Placental pericyte (primary cell): ENCODE results near the genes INAFM1 and SELENOW.

- CAGE, long polyA plus RNA, result no peak
Observed at GRCh38 chr19:47274795-47275115, at the start of gene INAFM1. TSS of gene INAFM1 (plus strand) at chr19:47274885.

DNA sequence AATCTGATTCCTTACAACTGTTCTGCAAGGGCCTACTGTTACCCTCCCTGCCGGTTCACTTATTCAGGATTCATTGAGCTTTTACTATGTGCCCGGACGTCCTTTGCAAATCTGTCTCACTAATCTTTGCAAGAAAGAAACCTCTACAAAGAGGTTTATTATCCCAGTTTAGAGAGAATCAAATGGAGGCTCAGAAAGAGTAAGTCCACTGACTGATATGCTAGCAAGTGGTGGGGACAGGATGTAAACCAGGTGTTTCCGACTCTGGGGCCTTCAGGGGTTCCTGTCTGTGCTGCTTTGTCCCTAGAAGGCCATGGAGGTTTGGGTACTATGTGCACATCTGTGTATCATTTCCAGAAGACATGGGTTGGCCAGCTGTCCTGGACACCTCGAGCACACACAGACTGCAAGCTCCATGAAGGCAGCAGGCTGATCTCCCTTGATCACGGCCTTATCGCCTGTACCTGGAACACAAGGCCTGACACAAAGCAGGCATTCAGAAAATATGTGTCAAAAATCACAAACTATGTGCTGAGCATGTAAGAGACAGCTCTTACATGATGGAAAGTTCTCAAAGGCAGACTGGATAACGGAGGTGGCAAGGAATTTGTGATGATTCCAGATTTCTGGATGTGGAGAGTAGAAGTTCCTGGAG is 1.2 kb upstream of the KPTN start:
- CAGE, long polyA plus RNA, result no peak

- CAGE, long polyA plus RNA, result no peak
Observed at GRCh38 chr19:47511581-47512126, 3.2 kb downstream of the NAPA start.

DNA sequence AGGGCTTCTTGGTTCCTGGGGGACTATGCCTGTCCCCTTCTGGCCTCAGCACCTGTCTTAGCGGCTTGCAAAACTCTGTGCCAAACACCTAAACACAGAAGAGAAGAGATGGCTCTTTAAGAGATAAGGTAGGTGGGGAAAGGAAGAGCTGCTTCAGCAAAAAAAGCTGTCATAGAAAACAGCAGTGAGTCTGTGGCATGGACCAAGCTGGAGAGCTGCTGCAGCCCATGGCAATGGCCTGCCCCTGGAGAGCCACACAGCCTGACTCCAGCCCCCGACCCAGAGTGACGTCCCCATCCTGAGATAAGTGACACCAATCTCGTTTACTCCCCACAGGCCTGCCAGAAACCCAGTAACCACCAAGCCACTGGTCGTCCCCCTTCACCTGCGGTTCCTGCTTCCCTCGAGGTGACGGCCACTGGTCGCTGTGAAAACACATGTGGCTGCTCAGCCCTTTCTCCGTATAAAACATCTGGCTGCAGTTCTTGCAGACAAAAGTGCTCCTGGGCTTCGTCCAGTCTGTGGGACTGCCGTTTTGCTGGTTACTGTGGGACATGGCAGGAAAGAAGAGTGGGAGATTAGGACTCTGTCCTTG is 25.0 kb upstream of the NAPA start:
- CAGE, long polyA plus RNA, result no peak

DNA sequence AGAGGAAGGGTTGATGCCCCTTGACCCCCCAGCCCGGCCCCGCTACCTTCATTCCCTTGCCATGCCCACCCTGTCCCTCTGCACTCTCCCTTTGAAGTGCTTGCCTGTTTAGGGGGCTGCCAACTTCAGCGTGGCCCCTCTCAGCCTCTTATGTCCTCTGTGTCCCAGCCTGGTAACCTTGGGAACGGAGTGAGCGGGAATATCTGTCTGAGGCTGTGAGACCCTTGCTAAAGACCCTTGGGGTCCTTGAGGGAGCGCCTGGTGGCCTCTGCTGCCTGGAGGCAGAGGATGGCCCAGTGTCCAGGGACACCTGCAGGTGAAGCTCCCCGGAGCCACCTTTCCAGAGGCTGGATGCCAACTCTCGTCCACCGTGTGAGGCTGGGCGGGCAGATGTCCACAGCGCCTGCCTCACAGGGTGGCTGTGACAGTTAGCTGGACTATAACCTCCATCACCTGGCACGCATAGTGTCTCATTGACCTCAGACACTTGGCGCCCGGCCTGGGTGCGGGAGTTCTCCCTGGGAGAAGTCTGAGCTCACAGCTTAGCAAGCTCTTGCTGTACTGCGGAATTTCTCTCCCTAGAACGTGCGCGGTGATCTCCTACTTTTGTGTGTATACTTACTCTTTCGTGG is 9.7 kb downstream of the BICRA start:
- CAGE, long polyA plus RNA, result no peak

DNA sequence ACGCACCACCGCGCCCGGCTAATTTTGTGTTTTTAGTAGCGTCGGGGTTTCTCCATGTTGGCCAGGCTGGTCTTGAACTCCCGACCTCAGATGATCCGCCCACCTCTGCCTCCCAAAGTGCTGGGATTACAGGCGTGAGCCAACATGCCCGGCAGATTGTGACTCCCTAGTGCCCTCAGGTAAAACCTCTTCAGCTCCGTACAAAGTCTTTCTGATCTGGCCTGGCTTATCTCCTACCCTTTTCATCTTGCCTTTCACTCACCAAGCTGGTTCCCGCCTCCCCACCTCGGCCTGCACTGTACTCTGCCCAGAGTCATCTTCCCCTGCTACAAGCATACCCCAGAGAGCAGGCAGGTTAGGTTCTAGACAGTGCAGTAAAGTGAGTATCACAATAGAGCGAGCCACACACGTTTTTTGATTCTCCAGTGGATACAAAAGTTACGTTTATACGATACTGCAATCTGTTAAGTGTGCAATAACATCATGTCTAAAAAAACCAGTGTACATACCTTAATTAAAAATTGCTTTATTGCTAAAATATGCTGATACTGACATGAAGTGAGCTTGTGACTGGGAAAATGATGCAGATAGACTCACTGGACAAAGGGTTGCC is 15.2 kb downstream of the BICRA start:
- CAGE, long polyA plus RNA, result no peak

DNA sequence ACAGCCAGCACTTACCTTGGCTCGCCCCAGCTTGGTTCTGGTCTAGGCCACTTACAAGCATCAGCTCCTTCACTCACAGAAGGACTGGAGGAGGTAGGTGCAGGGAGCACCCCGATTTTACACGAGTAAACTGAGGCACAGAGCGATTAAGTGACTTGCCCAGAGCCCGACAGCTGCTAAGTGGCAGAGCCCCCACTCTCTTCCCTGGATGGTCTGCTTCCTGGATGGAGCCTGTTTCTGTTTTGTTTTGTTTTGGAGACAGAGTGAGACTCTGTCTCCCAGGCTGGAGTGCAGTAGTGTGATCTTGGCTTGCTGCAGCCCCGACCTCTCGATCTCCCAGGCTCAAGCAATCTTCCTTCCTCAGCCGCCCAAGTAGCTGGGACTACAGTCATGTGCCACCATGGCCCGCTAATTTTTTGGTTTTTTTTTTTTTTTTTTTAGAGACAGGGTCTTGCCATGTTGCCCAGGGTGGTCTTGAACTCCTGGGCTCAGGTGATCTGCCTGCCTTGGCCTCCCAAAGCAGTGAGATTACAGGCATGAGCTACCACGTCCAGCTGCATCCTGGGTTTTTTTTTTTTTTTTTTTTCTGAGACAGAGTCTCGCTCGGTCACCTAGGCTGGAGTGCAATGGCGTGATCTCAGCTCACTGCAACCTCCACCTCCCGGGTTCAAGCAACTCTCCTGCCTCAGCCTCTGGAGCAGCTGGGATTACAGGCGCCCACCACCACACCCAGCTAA is 17.4 kb downstream of the BICRA start:
- CAGE, long polyA plus RNA, result no peak

DNA sequence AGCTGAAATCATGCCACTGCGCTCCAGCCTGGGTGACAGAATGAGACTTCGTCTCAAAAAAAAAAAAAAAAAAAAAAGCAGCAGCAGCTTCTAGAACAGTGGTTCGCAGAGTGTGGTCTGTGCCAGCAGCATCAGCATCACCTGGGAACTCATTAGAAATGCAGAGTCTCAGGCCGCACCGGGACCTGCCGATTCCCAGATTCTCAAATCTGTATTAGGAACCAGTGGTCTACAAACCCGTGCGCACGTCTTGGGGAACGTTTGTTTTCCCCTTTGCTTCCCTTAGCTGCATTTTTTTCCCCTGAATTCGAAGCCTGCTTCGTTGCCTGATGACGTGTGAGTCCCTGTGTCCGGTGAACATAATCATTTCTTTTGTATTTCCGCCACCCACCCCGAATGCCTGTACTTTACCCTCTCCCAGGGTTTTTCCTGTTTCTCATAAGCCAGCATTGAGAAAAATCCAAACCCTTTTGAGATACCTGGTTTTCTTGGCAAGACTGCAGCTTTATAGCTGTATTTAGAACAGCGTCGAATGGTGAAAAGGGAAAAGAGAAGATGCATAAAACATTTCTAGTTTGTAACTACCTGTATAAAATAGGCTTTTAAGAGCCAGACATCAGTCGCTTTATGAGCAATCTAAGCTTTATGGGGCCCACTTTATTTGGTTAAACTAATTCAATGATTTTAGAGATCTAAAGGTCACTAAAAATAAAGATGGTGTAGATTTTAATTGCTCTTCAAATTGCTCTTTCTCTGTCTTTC is 49.8 kb downstream of the BICRA start:
- CAGE, long polyA plus RNA, result no peak

- CAGE, long polyA plus RNA, result no peak
Observed at GRCh38 chr19:47751154-47751731, 5.9 kb downstream of the NOP53 start.

DNA sequence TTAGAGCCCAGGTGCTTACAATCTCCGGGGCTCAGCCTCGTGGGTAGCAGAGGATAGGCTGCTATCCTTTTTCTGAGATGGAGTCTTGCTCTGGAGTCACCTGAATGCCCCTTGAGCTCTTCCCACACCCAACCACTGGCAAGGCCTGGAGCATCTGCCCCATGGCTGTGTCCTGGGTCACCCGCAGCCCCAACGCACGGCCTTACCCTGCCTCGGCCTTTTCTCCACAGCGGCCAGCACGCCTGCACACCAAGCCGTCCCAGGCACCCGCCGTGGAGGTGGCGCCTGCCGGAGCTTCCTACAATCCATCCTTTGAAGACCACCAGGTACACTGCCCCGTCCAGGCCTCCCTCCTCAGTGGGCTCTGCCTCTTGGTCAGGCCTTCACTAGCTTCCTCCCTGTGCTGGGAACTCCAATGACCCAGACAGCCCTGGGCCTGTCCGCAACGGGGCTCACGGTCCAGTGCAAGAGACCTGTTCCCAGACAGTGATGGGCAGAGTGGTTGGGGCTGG is 7.0 kb downstream of the NOP53 start:
- CAGE, long polyA plus RNA, result no peak

GRCh38 chr19:47760219-47760850 is 15.0 kb downstream of the NOP53 start:
- CAGE, long polyA plus RNA, result no peak

DNA sequence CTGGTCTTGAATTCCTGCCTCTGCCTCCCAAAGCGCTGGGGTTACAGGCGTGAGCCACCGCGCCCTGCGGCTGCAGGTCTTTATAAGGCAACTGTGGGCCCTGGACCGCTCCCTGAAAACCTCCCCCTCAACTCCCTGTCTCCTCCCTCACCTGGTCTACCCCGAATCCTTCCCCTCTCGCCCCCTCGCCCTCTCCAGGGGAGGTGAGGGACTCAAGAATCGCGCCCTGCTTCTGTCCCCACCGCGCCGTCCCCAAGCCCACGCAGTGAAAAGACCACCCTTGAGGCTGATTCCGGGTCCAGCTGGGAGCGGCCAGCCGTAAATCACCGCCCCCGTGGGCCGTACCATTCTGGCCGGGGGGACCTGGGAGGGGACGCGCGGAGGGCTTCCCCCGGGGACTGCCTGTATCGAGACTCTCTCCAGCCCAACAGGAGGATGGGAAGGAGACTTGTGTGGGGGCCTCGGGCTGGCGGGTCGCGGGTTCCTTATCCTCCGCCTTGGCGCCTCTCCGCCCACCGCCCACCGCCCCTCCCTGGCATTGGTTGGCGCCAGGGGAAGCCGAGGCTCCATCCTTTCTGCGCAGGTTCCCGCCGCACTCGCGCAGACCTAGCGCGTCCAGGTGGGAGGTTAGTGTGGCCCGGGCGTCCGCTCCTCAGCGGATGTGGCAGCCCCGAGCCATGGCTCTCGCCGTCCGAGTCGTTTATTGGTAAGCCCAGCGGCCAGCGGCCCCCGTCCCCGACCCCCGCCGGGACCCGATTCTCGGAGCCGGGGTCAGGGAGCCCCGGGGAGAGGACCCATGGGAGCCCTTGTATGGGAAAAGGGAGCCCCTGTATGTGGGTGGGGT is at the start of gene SELENOW:
SELENOW (plus strand) TSS at position 595 of the 844 bp plus-strand sequence.
- CAGE, long polyA plus RNA, result no peak

- CAGE, long polyA plus RNA, result no peak
Observed at GRCh38 chr19:48170859-48171597, 548 bp downstream of the ZSWIM9 start.

DNA sequence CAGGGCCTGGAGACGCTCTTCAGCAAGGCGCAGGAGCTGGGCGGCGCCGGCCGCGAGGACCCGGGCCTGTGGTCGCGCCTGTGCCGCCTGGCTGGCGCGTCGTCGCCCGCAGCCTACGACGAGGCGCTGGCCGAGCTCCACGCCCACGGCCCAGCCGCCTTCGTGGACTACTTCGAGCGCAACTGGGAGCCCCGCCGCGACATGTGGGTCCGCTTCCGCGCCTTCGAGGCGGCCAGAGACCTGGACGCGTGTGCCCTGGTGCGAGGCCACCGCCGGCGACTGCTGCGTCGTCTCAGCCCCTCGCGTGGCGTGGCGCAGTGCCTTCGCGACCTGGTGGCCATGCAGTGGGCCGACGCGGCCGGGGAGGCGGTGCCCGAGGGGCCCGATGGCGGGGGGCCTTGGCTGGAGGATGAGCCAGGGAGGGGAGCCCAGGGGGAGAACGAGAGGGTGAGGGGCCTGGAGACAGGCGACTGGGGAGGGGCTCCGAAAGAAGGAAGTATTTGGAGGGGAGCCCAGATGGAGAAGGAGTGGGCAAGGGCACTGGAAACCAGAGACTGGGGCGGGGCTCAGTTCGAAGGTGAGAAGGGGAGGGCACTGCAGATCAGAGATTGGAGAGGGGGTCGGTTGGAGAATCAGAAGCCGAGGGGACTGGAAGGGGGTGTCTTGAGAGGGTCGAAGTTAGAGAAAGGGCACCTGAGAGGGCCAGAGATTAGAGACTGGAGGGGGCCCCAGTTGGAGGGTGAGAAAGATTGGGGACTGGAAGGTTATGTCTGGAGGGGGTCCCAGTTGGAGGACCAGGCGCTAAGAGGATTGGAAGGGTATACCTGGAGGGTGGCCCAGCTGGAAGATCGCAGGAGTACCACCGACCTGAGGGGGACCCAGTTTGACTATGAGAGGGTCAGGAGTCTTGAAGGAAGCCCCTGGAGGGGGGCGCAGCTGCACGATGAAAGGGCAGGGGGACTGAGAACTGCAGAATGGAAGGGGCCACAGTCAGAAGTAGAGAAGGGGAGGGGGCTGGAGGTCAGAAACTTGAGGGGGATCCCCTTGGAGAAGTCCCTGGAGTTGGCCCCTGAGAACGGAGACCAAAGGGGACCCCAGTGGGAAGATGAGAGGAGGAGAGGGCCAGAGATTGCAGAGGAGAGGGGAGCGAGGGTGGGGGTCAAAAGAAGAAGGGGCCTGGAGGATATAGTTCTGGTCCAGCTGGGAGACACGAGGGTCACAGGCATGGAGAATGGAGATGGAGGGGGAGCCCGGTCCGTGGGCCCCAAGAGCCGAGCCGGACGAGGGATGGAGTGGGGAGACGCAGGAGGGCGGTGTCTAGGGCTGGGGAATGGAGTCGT is 25.0 kb downstream of the ZSWIM9 start:
- CAGE, long polyA plus RNA, result no peak

GRCh38 chr19:48230870-48231138 is 24.9 kb downstream of the CARD8 start:
- CAGE, long polyA plus RNA, result no peak

DNA sequence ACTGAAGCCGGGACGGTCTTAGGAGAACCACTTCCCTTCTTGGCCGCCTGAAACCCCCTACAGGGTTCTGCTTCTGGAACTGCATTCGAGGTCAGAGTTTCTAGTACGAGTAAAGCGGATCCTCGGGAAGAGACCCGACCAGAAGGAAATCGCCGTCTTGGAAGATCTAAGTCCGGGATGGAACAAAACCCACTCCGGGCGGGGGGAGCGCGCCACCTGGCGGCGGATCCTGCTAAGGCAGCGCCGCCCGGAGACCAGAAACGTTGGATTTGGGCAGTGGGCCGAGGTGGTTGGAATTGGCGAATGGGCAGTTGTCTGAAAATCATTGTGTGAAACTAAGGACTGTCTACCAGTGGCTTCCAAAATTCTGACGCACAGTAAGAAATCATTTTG is 21.3 kb downstream of the ZNF114 start:
- CAGE, long polyA plus RNA, result no peak

- CAGE, long polyA plus RNA, result no peak
Observed at GRCh38 chr19:48412754-48412953, 19.2 kb downstream of the GRIN2D start.

DNA sequence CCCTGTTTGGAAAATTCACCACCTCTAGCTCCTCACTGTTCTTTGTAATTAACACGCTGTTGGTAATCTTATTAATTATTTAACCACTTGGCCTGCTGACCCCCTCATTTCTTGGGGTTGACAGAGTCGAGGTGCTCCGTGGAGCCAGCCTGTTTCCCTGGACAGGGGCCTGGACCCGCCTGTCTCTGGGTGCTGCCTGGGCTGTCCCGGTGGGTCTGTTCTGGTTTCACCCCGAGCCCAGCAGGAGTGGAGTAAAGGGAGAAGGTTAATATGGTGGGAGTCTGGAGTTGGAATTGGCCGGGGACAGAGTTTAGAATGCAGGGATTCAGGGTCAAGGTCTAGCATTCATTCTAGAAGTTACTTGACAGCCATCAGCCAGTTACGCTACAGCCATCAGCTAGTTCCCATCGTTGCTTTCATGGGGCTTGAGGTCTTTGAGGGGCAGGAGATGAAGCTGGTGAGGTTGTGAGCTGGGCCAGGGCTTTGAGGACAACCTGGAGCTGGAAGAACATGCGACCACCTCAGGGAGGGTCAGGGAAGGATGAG is 10.2 kb downstream of the CYTH2 start:
- CAGE, long polyA plus RNA, result no peak

DNA sequence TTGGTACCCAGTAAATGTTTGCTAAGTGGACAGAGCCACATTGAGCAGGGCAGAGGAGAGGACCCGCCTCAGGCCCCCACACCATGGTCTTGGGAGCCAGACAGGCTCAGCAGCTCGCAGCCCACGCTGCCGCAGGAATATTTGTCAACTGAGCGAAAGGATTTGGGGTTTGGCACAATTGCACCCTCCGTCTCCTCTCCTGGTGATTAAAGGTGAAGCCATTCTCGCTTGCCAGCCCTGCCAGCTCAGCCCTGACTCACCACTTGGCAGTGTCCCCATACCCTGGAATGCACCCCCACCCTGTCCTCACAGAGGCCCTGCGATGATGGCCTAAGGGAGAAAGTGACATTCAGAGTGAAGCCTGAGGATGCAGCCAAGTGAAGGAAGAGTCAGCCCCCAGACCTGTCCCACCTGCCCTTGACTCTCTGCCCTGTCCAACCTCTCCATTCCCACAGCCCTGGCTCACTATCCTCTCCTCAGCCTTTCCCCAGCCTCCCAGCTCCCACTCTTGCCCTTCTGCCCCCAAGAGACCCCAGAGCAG is 18.8 kb downstream of the CYTH2 start:
- CAGE, long polyA plus RNA, result no peak

DNA sequence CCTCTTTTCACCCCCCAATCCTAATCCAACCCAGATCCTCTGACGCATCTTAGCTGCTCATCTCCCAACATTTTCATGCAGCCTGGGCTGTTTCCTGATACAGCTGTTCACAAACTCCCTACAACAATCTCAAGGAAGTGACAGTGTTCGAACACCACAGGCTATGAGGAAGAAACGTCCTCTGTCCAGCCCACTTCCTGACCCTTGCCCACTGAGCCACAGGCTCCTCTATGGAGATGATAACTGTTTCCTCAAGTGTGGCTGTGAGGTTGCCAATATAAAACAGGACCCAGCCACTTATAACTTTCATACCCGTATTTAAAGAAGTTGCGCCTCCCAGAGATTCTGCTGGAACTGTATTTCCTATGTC is 16.2 kb downstream of the LMTK3 start:
- CAGE, long polyA plus RNA, result no peak